GM23338 (cell line): Measurements from ENCODE around the gene SMUG1.

- PRO-cap: no peak
- RAMPAGE, long total RNA: no peak
Measured at GRCh38 chr12:53427075-53427476, 3.4 kb downstream of the AMHR2 start.

GRCh38 chr12:53427995-53428571 is 4.4 kb downstream of the AMHR2 start:
- PRO-cap: no peak
- RAMPAGE, long total RNA: no peak

DNA sequence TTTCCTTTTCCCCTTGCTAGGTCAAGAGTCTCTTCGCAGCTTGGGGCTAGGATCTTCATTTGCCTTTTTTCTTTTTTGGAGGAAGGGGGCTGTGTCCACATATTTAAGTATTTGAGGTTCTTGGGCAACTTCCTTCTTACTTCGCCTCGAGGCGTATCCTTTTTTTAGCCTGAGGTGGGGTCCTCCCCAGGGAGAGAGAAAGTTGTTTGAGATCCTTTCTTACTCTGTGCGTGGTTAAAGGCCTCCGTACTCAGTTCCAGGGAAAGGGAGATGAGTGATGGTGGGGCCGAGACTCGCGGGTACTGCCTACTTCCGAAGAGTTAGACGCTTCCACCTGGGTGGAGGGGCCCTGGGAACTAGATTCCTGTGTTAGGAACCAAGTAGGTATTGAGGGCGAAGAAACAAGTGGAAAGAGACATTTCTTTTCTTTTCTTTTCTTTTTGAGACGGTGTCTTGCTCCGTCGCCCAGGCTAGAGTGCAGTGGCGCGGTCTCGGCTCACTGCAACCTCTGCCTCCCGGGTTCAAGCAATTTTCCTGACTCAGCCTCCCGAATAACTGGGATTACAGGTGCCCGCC is 375 bp downstream of the PRR13 start:
- PRO-cap: unidirectional peak, plus-strand start at position 253 of the sequence; unidirectional peak, minus-strand start at position 358 of the sequence
- RAMPAGE, long total RNA: no peak

- PRO-cap: no peak
- RAMPAGE, long total RNA: start-site peak on the plus strand at chr12:53455917-53456001, 182 and 380 reads in 2 replicates
Measured at GRCh38 chr12:53455748-53456278, 3.9 kb downstream of the PCBP2 start.

DNA sequence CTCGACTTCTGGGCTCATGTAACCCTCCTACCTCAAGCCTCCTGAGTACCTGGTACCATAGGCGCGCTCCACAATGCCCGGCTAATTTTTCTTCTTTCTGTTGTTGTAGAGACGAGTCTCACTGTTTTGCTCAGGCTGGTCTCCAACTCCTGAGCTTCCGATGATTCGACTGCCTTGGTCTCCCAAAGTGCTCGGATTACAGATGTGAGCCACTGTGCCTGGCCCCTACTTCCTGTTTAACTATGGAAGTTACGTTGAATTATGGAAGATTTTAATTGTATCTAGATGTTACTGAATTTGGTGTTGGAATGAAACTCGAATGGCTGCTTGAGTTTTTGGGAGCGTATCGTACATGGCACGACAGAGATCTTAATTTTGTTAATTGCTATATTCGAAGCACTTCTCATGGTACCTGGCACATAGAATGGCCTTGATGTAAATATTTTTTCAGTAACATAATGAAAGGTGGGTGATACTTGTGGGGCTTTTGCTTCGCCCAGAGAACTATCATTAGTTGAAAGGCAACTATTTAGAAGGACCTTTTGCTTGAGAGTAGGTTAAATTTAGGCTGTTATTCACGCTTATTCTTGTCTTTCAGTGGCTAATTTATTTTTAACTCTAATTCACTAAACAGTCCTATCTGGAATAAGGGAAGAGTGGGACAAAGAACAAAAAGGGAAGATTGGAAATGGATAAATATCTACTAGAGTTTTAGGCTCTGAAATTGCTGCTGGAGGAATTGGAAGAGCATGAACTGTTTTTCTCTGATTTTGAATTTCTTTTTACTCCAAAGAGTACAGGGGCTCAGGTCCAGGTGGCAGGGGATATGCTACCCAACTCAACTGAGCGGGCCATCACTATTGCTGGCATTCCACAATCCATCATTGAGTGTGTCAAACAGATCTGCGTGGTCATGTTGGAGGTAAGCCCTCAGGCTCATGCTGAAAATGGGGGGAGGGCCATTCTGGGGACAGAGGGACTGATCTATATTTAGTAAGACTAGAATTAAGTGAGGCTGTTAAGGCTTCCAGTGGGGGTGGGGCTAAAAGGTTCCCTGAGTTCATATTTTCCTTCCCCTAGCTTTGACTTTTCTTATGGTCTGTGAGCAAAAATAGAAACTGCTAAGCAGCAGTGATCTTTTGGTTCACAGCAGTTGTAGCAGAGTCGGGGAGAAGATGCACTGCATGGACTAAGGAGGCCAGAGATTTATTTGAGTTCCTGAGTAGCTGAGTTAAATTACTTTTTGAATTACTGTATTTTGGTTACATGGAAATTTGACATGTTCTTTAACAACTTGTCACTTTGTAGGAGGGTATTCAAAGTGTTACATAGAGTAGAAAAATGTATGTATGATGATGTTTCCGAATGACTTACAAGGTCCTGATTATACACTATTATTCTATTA is 8.8 kb downstream of the PCBP2 start:
- PRO-cap: no peak
- RAMPAGE, long total RNA: no peak

GRCh38 chr12:53480456-53481511 is 18.5 kb downstream of the MAP3K12 start:
- PRO-cap: no peak
- RAMPAGE, long total RNA: no peak

DNA sequence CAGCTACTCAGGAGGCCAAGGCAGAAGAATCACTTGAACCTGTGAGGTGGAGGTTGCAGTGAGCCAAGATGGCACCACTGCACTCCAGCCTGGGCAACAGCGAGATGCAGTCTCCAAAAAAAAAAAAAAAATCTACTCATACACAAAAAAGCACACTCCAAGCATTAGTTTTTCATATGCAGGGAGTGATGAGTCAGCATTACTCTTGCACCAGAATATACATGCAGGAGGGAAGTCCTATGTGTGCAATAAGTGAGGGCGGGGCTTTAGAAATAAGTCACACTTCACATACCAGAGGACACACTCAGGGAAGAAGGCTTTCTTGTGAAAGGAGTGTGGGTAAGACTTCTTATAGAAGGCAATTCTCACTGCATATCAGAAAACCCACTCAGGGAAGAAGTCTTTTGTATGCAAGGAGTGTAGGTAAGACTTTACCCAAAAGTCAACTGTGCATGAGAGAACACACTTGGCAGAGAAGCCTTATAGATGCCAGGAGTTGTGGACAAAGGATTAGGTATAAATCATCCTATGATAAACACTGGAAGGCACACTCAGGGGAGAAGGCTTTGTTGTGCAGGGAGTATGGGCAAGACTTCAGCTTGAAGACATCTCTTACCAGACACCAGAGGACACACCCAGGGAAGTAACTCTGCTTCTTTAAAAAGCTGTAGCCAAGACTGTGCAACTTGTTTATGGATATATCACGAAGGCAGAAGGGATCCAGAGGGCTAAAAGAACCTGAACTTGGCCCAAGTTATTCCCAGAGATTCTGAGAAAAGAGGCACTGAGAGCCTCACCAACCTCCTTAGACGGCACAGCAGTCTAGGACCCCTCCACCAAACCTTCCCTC is 50.5 kb downstream of the ATF7 start:
- PRO-cap: no peak
- RAMPAGE, long total RNA: no peak

- PRO-cap: bidirectional peak, plus-strand start at chr12:53675848, minus-strand start at chr12:53675856
- RAMPAGE, long total RNA: no peak
Measured at GRCh38 chr12:53675368-53676029, 384 bp downstream of the ATP5MC2 start.

DNA sequence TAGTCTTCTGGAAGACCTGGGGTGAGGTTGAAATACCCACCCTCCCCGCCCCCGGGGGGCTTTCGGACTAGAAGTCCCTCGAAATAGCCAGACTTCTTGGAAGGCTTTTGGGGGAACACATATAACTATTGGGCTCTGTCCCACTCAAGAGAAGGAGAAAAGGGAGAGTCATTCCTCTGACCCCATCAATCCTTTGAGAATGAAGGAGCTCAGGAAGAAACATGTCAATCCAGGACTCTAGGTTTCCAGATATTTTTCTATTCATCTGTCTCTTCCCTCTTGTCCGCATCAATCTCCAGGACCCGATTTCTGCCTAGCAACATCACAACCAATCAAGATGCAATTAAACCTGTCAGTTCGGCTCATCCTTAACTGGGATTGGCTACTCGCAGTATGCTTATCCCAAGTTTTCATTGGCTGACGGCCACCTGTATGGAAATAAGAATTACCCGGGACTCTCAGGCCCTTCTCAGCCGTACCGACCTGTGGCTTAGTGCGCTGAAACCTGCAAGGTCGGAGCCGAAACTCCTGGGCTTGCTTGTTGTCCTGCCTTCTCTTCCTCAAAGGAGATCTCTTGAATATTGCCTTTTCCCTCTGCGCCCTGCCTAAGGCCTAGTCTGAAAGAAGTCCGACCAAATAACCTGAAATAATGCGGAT is 20.3 kb upstream of the ATP5MC2 start:
- PRO-cap: bidirectional peak, plus-strand start at position 469 of the sequence, minus-strand start at position 440 of the sequence
- RAMPAGE, long total RNA: no peak

- PRO-cap: bidirectional peak, plus-strand start at chr12:53757375, minus-strand start at chr12:53757261
- RAMPAGE, long total RNA: no peak
Measured at GRCh38 chr12:53757082-53757610, 29.9 kb upstream of the CALCOCO1 start.

GRCh38 chr12:53965623-53966947 is 6.8 kb upstream of the HOXC11 start:
- PRO-cap: no peak
- RAMPAGE, long total RNA: no peak

DNA sequence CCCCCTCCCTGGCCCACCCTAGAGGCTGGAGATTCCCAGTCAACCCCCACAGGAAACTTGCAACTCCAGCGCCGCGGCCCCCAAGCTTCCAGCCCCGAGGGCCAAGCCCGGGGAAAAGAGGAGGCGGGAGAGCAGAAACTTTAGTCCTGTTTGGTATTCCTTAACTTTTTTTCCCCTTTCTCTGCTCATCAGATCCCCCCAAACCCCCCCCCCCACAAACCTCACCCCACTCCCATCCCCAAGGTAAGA is 617 bp upstream of the HOXC10 start:
- PRO-cap: no peak
- RAMPAGE, long total RNA: no peak

DNA sequence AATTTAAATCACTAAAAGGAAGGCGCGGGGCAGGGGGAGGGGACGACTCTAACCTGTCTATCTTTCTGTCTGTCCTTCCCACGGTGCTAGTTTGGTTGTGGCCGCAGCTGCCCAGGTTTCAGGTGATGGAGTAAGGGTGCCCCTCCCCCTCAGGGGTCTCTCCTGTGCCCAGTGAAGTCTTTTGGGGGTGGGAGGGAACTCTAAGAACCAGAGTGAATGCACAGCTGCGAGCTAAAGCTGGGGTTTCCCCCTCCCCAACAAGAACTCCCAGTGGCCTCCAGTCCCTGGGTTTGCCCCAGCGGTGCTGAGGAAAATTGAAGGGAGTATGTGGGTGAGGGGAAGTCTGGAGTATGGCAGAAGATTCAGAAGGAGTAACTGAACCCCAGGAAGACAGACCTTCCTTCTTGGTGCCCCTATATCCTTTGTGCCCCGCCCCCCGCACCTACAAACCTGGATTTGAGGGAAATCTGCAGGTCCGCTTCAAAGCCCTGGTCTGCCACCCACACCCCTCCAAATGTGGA is 3.7 kb upstream of the HOXC9 start:
- PRO-cap: no peak
- RAMPAGE, long total RNA: no peak

DNA sequence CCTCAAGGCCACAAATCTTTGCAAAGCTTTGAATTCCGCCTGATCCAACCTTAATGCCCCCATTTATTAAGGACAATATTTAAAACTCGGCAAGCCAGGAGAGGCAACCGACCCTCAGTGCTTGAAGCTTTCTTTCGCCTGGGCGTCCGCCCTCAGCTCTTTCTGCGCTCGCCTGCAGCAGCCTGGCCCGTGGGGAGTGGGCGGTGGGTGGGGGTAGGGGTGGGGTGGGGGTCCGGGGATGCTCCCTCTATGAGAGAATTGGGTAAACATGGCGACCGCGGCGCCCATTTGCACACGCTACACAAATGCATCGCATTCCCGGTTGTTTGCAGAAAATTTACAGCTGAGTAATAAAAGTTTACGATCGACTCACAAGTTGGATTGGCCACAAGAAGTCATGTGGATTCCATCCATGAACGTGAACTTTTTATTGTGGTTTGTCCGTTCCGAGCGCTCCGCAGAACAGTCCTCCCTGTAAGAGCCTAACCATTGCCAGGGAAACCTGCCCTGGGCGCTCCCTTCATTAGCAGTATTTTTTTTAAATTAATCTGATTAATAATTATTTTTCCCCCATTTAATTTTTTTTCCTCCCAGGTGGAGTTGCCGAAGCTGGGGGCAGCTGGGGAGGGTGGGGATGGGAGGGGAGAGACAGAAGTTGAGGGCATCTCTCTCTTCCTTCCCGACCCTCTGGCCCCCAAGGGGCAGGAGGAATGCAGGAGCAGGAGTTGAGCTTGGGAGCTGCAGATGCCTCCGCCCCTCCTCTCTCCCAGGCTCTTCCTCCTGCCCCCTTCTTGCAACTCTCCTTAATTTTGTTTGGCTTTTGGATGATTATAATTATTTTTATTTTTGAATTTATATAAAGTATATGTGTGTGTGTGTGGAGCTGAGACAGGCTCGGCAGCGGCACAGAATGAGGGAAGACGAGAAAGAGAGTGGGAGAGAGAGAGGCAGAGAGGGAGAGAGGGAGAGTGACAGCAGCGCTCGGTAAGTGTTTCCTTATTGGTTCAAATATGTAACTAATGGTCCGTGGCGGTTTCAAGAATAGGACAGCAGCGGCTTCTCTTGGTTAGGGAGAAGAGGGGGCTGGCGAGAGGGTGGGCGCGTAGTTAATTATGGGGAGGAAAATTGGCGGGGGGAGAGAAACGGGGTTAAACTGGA is 8.0 kb downstream of the HOXC8 start:
- PRO-cap: no peak
- RAMPAGE, long total RNA: no peak

DNA sequence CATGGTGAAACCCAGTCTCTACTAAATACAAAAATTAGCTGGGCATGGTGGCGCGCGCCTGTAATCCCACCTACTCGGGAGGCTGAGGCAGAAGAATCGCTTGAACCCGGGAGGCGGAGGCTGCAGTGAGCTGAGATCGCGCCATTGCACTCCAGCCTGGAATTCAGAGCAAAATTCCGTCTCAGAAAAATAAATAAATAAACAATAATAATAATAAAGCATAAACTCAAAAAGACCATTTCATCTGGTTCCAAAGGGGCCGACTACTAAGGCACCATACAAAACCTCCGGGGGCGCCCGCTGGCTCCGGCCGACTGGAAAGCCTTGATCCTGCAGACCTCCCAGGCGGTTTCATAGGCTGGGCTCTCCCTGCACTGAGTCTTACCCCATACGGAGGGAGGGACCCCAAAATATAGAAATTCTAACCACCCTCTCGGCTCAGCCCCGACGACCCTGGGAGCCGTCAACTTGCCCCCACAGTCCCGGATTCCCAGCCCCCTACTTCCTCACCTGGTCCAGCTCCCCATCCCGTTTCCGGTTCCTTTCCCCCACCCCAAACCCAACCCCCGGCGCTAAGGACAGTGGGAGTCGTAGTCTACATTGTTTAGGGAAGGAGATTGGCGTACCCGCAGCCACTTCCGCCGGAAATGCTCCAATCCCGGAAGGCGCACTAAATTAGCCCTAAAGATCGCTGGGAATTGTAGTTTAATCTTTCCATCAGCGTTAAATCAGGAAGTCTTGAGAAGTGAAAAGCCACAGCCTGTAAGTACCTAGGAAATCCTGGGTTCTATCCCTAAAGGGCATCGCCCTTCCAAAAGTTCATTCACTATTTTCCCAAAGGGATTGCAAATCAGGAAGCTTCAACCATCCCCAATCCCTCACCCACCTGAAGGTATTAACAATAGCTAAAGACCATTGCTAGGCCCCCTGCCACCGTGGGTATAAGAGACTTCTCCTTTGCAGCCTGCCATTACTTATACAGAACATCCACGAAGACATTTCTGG is at the start of gene SMUG1:
Gene SMUG1, minus strand, starts transcription at position 545 of the 1,005 bp plus-strand sequence.
- PRO-cap: bidirectional peak, plus-strand start at position 712 of the sequence, minus-strand start at position 500 of the sequence
- RAMPAGE, long total RNA: no peak

DNA sequence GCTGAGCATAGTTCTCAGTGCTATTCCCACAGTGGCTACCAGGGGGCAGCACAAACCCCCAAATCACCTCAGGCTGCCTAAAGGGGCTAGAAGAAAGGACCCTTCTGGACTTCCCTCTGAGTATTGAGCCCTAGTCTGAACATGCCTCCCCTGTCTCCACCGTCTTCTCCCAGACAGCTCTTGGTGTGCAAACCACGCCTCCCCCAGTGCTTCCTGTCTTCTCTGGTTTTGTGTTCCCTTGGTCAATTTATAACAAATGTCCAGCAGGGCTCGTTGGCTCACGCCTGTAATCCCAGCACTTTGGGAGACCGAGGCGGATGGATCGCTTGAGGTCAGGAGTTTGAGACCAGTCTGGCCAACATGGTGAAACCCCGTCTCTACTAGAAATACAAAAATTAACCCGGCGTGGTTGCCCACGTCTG is 31.4 kb upstream of the SMUG1 start:
- PRO-cap: no peak
- RAMPAGE, long total RNA: no peak

DNA sequence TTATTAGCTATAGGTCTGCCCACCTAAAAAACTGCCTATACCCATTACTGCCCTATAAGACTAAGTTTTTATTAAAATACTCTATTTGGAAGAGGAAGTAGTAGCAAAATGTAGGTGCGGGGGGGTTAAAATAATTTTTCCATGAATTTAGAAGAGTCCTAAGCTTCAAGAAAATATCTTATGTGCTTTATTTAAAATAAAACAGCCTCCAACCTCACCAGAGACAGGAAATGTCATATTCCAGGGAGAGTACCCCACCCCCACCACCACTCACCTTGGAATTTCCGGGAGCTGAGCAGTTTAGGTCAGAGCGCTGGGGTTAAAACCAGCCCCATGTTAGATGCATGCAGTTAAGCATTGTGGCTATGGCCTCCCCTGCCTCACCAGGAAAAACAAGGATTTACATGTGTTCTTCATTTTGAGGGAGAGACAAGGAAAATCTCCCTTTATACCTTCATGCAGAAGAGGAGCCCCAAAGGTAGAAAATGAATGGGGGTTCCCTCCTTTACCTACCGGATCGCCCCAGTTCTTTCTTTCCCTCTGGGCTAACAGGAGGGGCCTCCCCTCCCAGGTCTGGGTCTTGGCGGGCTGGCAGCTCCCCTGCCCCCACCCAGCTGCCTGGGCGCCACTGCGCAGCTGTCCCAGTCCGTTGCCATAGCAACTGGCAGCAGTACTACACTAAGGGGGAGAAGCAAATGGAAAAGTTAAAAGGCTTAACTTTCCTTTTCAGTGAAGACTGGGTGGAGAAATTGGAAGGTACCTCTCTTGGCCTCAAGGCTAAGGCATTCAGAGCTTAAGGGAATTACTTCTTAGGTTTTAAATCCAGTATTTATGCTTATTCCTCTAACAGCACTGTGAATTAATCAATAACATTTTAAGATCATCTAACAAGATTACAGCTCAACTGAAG is 20.7 kb downstream of the CBX5 start:
- PRO-cap: bidirectional peak, plus-strand start at position 308 of the sequence, minus-strand start at position 232 of the sequence; bidirectional peak, plus-strand start at position 729 of the sequence, minus-strand start at position 542 of the sequence
- RAMPAGE, long total RNA: start-site peak on the minus strand centred at position 577 of the sequence, 72 bp wide, 644 and 125 reads in 2 replicates

DNA sequence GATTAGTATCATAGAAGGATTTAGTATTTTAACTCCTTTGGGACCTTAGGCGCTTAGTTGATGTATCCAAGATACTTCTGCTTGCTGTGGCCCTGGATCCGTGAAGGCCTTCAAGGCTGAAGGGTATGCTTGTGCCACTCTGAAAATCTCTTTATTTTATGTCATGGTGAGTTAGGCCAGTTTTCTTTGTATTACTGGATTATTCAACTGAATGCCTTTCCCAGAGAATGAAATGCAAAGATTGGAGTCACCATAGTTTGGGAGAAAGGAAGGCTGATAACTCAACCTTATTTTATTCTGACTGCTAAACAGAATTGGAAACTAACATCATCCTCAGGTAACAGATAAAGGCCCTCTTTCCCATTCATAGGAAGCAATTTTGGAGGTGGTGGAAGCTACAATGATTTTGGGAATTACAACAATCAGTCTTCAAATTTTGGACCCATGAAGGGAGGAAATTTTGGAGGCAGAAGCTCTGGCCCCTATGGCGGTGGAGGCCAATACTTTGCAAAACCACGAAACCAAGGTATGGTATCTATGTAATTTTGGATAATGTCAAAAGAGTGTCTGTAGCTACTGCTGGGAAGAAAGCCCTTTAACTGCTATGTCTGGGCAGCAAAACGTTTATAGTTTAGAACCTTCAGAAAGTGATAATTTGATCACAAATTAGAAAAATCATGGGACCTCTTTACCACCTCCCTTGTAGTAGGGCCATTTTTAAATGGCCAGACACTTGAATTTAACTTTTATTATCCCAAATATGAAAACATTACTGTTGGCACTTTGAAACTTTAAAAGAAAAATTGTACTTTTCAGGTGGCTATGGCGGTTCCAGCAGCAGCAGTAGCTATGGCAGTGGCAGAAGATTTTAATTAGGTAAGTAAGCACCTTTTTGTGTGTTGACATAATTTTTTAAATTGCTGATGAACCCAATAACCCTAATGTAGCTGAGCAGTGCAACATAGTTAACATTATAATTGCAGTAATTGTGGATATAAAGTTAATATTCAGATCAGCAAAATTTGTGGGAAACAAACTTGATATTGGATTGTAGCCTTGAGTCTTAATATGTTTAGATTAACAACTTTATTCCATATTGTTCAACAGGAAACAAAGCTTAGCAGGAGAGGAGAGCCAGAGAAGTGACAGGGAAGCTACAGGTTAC is 3.3 kb downstream of the HNRNPA1 start:
- PRO-cap: unidirectional peak, plus-strand start at position 979 of the sequence
- RAMPAGE, long total RNA: no peak

DNA sequence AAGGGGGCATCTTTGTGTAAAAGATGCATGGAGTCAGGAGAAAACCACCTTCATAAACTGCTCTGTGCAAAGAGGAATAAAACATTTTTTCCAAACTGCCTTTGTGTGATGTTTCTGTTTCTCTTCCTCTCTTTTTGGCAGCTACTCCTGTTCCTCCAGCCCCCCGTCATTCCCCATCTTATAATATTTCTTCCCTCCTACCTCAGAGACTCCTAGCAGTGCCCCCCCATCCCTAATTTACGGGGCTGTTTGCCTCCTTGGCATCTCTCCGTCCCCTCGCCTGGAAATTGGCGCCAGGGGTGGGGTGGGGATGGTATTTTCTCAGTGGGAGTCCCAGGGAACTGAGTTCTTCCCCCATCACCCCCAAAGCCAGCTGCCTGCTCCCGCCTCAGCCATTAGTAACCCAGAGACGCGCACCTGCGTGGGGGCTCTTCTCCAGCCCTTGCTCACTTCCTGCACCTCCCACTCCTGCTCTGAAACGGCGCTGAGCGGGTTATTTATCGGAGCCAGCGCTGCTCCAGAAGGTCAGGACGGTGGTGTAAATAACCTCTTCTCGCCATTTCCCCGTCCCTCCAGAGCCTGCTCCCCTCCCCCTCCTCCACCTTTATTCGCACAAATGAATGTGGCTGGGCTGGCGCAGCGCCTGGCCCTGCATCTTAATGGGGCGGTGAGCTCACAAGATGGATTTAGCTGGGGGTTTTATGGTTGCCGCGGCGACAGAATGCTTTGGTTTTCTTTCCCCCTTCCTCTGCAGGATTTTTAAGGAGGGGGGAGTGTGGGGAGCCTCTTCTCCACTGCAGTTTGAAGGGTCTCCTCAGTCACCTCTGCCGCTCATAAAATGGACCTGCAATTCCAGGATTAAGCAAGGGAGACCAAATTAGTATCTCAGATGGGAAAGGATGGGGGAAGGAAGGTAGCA is 12.3 kb downstream of the GPR84 start:
- PRO-cap: unidirectional peak, plus-strand start at position 344 of the sequence; bidirectional peak, plus-strand start at position 702 of the sequence, minus-strand start at position 581 of the sequence
- RAMPAGE, long total RNA: no peak

- PRO-cap: bidirectional peak, plus-strand start at chr12:54353001, minus-strand start at chr12:54352975; bidirectional peak, plus-strand start at chr12:54353599, minus-strand start at chr12:54353276
- RAMPAGE, long total RNA: no peak
Measured at GRCh38 chr12:54352671-54353448, 11.4 kb downstream of the GPR84 start.